Measurements from ENCODE around the gene LMTK2.

- PRO-cap: no peak
Observed at GRCh38 chr7:96236160-96236710, 85.7 kb downstream of the SLC25A13 start.

DNA sequence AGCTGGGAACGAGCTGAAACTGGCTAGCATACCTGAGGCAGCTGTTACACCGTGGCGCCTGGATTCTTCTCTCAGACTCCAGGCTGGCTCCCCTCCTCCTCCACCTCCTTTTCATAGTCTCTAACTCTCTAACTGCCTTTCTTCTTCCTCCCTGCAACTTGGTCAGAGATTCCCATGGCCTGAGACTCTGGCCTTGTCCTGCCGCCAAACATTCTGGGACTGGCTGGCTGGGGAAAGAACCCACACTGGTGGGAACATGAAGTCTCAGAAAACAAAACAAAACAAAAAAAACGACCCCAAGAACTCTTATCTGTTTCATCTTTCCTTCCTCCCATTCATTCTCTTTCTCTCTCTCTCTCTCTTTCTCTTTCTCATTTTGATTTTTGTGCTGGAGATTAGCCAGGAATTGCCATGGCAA is 76.7 kb upstream of the SEM1 start:
- PRO-cap: no peak

DNA sequence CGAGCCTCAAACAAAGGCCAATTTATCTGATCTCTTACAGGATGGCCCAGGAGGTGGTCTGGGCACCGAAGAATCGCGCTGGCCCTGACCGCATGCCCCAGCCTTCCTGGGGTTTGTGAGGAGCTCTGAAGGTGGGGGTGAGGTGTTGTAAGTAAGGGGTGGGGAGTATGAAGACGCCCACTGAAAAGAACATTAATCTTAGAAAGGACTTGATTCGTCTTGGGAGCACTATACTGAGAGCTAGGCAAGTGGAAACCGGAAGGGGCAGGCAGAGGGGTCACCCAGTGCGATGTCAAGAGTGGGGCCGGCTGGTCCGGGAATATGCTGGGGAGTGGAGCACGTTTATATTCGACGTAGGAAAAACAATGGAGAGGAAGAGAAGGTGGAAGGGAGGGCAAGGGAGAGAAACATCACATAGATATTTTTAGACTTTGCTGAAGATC is 7.2 kb downstream of the DLX5 start:
- PRO-cap: no peak

DNA sequence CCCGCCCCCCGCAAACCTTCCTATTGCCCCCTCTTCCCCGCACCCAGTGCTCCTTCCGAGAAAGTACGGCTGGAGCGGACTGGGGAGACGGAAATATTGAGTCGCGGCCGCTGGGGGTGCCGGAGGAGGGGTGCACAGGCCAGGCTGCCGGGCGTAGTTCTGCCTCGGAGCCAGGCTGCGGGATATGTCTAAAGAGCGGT is 6.0 kb downstream of the DLX5 start:
- PRO-cap: no peak

DNA sequence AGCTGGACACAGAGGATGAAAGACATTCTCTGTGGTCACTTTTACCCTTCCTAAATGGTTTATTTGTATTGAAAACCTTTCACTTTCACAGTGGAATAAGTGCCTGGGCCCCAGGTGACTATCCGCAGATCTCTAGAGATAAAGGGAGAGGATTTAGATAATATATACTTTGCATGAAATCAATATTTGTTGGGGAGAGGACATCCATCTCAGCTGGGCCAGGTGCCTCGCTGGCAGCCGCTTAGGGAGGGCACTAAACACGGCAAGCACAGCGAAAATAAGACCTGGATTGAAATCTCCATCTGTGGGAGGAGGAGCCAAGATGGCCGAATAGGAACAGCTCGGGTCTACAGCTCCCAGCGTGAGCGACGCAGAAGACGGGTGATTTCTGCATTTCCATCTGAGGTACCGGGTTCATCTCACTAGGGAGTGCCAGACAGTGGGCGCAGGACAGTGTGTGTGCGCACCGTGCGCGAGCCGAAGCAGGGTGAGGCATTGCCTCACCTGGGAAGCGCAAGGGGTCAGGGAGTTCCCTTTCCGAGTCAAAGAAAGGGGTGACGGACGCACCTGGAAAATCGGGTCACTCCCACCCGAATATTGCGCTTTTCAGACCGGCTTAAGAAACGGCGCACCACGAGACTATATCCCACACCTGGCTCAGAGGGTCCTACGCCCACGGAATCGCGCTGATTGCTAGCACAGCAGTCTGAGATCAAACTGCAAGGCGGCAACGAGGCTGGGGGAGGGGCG is 118.4 kb upstream of the TAC1 start:
- PRO-cap: no peak

GRCh38 chr7:98086211-98086868 is 20.3 kb upstream of the LMTK2 start:
- PRO-cap: bidirectional peak, plus-strand start at chr7:98086485, minus-strand start at chr7:98086302

DNA sequence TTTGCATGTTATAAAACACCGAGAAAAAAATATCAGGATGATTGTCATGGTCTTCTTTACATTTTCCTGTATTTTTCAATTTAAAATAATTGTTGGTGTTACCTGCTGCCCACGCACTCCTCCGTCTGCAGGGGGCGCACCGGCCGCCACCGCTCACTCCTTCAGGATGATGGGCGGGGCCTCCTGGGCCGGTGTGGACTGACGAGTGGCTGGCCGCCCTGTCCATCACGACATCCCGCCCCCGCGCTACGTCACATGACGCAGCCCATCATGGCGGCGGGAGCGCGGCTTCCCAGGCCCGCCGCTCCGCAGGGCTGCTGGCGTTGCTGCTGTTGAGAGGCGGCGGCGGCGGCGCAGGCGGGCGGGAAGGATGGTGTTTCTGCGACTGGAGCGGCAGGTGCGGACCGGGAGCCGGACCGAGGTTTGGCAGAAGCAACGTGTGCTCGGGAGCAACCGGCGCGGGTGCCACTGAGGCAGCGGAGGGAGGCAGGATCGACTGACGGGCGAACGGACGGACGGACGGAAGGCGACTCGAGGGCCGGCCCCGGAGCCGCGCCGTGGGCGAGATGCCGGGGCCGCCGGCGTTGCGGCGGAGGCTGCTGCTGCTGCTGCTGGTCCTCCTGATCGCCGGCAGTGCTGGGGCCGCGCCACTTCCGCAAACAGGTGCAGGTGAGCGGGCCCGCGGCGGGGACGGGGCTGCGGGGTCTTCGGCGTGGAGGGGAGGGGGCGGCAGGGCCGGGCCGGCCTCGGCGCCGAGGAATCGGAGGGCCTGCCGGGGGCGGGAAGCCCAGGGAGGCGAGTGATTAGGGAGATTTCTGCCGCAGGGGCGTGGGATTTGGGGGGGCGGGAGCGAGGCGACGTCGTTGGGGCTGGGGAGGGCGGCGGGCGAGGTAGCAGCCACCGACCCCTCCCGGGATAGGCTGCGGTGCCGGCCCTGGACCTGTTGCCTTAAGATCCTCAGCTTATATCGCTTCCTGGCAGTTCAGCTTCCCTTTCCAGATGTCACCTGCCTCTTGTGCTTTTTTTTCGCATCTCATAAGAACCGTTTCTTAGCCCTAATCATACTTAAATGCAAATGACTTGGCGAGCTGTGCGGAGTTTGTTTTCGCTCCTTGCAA is at the start of gene LMTK2:
Gene LMTK2 (plus strand): TSS at position 251 of the 1,118 bp plus-strand sequence.
- PRO-cap: unidirectional peak, plus-strand start at position 261 of the sequence; bidirectional peak, plus-strand start at position 650 of the sequence, minus-strand start at position 498 of the sequence

- PRO-cap: no peak
Observed at GRCh38 chr7:98177347-98178240, 33.6 kb upstream of the BHLHA15 start.

DNA sequence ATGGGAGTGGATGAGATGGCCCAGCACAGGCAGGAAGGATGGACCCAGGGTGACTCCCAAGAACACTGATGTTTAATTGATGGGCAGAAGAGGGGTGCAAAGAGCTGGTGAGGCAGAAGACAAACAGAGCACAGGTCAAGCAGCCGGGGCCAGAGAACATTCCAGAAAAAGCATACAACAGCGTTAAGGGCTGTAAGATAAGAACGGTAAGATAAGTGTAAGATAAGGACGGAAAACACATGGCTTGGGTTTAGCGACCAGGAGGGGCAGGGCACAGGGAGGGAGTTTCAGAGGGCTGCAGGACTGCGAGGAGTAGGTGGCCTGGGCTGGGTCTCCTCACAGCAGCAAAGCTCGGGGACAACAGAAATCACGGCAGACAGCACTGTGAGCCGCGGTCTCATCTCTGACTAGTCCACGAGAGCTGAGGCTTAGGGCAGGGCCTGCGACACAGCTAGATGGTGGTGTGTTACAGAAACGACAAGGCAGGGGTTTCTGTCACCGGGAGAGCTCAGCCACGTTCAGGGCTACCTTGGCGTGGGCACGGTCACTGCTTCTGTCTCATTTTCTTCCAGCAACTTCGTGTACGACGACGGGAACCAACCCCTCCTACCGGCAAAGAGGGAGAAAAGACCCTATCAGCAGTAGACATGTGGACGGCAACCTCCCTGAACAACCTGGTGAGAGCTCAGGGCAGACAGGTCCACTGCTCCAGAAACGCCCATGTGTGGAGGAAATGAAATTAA is 24.6 kb downstream of the BRI3 start:
- PRO-cap: no peak

- PRO-cap: no peak
Observed at GRCh38 chr7:98323202-98324047, 41.9 kb downstream of the BRI3 start.

DNA sequence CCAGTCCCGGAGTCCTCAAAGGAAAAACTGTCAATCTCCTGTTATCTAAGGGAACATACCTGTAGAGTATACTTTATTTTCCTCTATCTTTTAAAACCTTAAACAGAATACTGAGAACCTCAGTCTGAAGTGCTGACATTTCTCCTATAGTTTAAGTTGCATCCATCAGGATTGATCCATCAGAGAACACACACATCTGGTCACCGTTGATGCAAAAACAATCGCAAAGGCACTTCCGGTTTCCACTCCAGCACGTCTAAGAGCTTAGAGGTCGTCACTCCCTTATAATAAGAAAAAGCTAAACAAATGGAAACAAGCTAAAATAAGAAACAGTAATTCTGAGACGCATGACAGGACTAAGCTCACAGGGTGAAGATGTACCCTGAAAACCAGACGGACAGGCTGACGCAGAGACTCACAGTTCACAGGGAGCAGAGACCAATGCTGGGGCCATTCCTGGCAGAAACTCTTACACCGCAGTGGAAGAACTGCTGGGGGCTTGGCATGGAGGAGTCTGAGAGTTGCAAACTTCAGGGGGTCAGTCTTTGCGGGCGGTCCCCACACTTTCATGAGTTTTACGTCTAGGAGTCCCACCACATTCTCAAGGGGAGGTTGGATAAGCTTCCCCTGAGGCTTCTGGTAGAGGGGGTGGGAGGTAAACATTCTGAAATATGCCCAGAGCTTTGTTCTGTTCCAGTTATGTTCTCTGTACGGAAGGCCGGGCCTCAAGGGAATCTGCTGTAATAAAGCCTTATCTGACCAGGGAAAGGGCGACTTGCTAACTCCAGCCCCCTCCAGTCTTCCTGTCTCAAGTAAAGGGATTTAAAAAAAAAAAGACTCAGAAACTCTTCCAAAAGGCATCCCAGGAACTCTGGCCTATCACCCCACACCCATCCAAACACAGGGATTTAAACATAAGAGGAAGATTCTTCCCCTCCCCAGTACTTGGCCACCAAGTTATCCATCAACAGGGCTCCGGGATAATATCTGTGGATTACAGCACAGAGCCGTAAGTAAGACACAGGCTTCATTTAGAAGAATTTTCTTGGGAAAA is 47.7 kb downstream of the BRI3 start:
- PRO-cap: no peak

GRCh38 chr7:98619457-98620251 is 2.6 kb downstream of the NPTX2 start:
- PRO-cap: no peak

- PRO-cap: no peak
Observed at GRCh38 chr7:98642053-98642752, 25.1 kb downstream of the NPTX2 start.

- PRO-cap: no peak
Observed at GRCh38 chr7:98956305-98956909, 78.1 kb downstream of the TRRAP start.

- PRO-cap: no peak
Observed at GRCh38 chr7:99022952-99023552, 120.9 kb downstream of the SMURF1 start.

GRCh38 chr7:99095736-99096684 is 47.9 kb downstream of the SMURF1 start:
- PRO-cap: no peak

DNA sequence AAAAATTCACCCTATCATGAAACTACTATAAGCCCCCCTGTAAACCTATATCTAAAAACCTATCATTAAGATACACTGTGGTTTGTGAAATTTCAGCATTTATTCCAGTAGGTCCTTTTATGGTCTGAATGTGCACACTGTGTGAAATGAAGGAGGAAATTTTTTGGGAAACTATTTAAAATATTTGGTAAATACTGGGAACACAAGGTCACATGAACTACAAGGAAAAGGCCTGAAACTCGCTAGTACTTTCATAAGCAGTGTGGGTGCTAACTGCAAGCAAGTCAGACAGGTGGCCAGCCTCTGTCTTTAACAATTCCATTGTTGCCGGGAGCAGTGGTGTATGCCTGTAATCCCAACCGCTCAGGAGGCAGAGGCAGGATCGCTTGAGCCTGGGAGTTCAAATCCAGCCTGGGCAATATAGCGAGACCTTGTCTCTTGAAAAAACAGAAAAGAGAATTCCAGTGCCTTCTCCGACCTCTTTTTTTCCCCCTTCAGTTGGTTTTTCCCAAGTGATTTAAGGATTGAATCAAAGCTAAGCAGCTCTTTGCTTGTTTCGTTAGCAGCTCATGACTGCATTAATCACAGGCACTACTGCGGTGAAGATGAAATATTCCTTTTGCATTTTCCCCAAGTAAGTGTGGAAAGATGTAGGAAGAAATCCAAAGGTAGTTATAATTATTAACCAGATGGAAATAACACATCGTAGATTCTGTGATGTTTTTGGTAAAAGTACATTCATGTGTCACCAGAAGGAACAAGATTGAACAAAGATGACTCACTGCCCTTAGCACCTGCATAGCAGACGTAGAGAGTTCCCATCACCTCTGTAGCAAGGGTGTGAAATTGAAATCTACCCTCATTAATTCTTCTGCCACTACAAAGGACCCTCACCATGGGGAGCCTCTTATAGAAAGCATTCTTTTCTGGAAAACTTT is 37.3 kb downstream of the SMURF1 start:
- PRO-cap: unidirectional peak, plus-strand start at position 254 of the sequence

GRCh38 chr7:99133333-99134100 is 10.4 kb downstream of the SMURF1 start:
- PRO-cap: no peak

GRCh38 chr7:99211529-99212199 is 3.7 kb upstream of the KPNA7 start:
- PRO-cap: bidirectional peak, plus-strand start at chr7:99212013, minus-strand start at chr7:99211810

GRCh38 chr7:99268068-99268309 is 57.7 kb upstream of the ARPC1A start:
- PRO-cap: no peak

Data from Calu3 (cell line).